GM19239 (cell line): ENCODE measurements around the gene IFIT1.

DNA sequence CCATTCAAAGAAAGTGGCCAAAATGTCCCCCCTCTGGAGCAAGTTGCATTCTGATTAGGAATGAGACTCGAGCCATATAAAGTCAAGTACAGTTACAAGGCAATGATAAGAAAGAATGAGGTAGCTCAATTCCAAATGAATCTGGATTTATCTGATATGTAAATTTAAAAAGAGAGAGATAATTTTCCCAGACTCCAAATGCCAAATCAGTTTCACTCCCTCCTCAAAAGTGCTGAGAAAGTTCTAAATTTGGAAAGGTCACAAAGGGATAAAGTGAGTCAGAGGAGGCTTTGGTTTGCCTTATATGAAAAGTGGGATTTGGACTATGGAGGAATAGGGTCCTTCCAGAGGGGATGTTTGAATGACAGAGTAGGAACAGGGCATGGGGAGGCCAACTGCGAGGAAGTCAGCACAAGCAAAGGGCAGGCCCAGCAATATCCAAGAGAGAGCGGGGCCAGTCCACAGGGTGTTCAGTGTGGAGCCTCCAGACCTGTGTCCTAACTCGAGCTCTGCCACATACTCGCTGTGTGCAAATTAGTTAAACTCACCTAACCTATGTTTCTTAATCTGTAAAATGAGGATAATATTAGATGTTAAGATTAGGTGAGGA, 9.8 kb upstream of the FAS start:
- RRBS = no CpG with 5 or more reads among the region's 5 CpGs

GRCh38 chr10:89087345-89087780, 96.8 kb downstream of the FAS start:
- RRBS = no CpG with 5 or more reads among the region's 3 CpGs

DNA sequence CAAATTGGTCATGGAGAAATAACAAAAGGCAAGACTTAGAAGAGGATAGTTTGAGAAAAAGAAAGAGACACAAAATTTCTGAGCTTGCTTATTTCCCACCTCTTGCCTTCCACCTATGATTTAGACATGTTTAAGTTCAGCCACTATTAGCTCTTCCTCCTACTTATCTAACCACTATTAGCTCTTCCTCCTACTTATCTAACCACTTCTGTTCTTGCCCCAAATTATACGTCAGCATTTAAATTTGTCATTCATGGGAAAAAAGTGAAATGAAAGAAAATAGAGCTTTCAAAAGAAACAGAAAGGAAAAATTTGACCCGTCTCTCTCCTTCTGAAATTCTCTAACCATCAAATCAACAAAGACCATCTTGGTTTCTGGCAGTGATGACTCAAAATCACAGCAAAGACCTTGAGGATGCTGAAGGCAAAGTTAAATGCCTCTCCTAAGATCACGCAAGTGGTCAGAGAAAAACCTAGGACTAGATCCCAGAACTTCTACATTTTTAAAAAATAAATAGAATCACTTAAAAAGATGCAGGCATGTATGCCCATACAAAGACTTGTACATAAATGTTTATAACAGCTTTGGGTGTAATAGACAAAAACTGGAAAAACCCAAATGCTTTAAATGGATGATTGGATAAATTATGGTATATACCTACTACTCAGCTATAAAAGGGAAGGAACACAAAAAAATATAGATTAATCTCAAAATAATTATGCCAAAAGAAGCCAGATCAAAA, 2.5 kb downstream of the LIPA start:
- RRBS = no CpG with 5 or more reads among the region's 3 CpGs

DNA sequence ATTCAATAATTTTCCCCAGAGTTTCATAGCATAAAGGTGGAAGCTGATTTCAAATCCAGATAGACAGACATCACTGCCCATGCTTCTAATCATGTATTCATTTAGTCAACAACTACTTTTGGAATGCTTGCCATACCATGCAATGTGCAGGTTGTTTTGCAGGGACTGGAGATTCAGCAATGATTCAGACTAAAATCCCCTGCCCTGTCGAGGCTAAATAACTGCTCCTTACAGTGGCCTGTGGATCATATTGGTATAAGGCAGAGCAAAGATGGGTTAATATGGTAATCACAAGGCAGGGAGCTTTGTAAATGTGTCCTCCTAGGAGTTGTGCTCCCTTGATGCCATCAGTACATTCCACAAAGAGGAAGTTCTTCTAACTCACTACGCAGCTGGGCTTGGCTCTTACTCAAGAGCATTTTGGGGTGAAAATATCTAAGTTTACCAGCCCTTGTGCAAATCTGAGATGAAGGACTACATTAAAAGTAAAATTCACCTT, 647 bp upstream of the IFIT2 start:
- RRBS = no CpG with 5 or more reads among the region's 2 CpGs

- RRBS = no CpG with 5 or more reads among the region's 2 CpGs
Observed at GRCh38 chr10:89342461-89343215, 14.8 kb downstream of the IFIT3 start.

GRCh38 chr10:89369149-89369516, 8.7 kb upstream of the IFIT1B start:
- RRBS = no CpG with 5 or more reads among the region's 2 CpGs

- RRBS = no CpG with 5 or more reads among the region's 9 CpGs
Observed at GRCh38 chr10:89392113-89392830, at the start of gene IFIT1. TSS of gene IFIT1 (plus strand) at chr10:89392623.

GRCh38 chr10:89516084-89516802, 19.2 kb downstream of the SLC16A12 start:
- RRBS = no CpG with 5 or more reads among the region's 9 CpGs

GRCh38 chr10:90912752-90913643, 7.9 kb downstream of the ANKRD1 start:
- RRBS = no CpG with 5 or more reads among the region's 10 CpGs

DNA sequence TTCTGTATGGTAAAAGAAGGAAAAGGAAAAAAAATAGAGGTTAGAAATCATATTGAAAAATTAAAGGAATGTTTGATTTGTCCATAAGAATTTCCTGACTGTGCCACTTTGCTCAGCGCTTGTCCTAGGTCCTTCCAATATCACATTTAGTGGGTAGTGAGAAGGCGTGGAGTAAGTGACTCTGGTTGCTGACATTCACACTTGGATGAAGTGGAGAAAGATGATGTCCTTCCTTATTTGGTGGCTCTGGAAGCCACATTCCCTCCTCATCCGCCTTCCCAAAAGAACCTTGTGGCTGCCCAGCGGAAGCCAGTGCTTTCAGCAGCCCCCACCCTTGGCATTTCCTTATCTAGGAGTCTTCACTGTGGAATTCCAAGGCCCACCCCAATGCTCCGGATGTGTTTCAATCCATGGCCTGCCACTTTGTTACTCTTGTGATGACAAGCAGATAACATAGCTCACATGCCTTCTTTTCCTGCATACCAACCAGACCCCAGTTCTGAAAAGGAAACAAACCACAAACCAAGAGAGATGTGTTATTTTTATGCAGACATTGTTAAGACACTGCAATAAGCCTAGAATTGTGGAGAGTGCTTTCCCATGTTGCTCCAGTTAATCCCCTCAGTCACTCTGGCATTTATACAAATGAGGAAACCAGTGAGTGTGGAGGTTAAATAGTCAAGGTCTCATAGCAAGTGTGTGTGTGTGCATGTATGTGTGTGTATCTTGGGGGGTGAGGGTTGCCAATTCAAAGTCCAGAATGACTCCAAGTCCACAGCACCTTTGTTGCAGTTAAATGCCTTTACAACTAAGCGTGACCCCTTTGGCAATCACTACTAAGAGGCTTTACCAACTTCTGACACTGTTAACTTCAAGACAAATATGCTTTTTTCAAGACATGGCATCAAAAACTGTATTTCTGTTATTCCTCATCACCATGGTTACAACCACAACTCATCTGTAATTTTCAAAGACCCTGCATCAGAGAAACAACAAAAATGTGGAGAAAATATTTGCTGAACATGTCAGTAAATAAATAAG, 10.3 kb upstream of the ANKRD1 start:
- RRBS = no CpG with 5 or more reads among the region's 6 CpGs

DNA sequence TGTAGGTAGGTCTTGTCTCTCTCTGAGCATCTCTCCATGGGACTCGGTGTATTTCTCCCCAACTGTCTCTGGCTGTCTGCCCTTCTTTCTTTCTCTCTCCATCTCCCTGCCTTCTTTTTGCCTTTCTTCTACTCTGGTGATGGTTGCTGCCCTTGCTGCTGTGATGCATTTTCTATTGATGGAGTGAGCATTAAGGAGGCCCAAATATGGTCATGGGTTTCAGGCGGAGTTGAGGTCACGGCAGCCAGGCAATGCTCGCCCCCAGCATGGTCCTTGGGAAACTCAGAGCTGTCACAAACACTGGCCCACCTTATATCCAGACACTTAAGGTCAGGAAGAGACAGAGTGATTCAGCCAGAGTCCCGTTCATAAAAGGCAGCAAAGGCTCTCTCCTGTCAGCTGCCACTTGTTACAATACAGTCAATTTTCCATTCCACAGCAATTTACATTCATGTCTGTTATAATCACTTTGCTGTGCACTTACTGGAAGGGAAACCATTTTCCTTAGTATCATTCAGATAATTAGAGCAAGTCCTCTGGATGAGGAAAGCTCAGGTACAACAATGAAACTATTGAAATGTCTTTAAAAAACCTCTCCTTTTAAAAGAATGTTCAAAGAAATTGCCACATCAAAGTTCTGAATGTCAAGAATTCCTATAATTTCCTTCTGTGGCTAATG, 14.7 kb upstream of the ANKRD1 start:
- RRBS = no CpG with 5 or more reads among the region's 5 CpGs

- RRBS = no CpG with 5 or more reads among the region's 2 CpGs
Observed at GRCh38 chr10:91198769-91199395, 21.6 kb upstream of the PCGF5 start.

- RRBS = no CpG with 5 or more reads among the region's 7 CpGs
Observed at GRCh38 chr10:91590276-91590820, 42.5 kb downstream of the PPP1R3C start.

DNA sequence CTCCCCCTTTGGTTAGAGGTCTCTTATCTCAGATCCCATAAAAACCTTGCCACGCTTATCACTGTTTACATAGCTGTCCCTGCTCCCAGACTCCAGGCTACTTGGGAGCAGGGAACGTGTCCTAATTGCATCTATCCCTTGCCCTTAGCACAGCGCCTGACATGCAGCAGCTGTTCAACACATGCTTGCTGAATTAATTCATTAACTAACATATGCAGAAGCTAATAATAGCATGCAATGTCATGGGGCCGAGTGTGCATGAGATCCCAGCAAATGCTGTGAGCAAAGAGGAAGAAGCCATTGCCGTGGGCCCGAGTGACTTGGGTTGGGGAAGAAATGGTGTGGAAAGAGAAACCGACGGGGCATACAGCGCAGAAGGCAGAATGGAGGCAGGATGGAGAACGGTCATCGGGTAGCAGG, 41.4 kb downstream of the PPP1R3C start:
- RRBS = no CpG with 5 or more reads among the region's 11 CpGs

DNA sequence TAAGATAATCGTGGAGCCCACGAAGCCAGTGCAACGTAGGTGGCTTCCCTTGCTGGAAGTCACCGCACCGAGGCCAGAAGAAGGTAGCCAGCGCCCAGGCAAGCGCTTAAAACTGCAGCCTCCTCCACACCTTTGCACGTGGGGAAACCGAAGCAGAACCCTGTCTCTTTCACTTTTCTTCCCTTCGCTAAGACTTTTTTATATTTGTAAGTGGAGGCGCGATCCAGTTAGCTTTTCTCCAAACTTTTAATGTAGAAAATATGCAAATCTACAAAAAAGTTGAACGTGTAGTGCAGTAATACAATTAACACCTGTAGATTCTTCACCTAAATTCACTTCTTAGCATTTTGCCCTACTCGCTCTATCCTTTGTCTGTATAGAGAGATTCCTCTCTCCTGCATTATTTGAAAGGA, 21.5 kb downstream of the FGFBP3 start:
- RRBS = no CpG with 5 or more reads among the region's 14 CpGs

GRCh38 chr10:92109998-92110951, 180.6 kb downstream of the CPEB3 start:
- RRBS = no CpG with 5 or more reads among the region's 8 CpGs